Left ventricle myocardium (tissue), 1 donor: ENCODE data around the genes P2RX6, TMEM191C, RIMBP3C and YPEL1.

- PRO-cap, result no peak
These were observed 12.5 kb downstream of the KLHL22 start for GRCh38 chr22:20482961-20483655.

- PRO-cap, result bidirectional peak, plus-strand start at chr22:20550973, minus-strand start at chr22:20550899
These were observed 43.7 kb downstream of the MED15 start for GRCh38 chr22:20550768-20551902.

- PRO-cap, result no peak
These were observed 80.1 kb downstream of the MED15 start for GRCh38 chr22:20587464-20587952.

DNA sequence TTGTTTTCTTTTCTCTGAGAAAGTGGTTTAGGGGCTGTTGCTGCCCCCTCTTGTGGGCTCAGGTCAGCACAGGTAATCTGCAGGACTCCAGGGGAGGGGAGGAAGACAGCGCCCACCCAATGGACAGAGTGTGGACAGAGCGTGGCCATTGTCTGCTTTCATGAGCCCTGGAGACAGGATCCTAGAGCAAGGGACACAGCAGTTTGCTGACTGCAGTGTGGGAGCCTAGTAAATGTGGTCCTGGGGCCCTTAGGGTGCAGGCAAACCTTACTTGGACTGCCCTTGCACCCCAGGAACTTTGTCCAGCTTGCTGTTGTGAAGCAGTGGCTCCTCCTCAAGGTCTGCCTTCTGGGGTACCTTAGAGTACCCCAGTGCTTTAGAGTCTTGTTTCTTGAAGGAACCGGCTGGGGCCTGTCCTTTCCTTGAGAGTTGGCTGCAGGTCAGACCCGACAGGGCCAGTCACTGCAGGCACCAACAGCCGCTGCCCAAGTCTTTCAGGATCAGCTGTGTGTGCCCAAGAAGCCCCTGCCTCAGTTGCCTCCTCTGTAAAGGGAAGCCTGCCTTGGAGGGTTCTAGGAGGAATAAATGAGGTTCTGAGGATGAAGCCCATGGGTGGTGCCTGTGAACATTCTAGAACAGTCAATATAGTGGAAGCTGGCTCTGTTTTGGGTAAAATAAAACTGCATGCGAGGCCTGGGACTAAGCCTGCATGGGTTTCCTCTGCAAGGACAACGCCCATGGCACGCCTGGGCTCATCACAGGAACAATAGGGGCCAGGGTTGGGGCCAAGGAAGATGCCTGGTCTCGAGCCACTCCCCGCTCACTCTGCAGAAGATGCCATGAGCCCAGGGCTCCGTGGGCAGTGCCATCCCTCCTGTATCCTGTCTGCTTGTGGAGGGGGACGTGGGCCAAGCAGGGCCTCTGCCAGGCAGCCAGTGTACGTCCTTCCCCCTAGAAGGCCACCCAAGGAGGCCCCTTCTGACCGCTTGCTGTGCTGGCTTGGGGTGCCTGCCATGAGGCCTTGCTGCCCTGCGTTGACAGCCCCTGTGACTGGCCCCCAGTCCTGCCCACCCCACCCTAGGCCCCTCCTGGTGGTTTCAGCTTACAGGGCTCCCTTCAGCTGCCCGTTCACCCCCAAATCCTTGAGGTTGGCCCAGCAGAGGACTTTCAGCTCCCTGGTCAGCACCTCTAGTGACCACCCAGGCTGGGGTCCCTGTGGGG lies 81.5 kb downstream of the MED15 start:
- PRO-cap, result no peak

DNA sequence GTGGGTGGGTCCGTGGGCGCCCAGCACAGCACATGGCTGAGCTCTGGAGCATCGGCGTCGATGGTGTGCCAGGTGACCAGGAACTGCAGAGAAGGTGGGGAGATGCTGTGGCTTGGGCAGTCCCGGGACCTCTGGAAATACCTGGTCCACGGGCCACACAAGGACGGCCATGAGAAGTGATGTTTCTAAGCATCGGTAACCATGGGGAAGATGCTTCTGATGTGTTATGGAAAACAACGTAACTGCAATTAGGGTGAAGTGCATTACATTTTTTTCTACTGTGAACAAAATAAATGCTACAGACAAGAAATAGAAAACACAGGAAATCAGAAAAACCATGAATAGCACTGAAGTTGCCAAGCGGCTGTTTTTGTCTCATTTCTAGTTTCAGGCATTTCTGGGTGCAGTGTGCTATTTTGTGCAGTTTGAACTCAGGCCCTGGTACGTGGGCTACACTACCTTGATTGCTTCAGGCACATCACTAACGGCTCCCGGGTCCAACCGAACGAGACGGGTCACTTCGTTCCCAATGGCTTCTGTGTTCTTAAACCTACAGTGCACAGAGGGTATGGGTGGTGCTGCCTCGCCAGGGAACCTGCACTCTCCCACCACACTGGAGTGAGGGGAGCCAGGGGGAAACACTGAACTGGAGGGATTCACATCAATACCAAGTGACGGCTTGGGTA lies 46.5 kb upstream of the SERPIND1 start:
- PRO-cap, result no peak

DNA sequence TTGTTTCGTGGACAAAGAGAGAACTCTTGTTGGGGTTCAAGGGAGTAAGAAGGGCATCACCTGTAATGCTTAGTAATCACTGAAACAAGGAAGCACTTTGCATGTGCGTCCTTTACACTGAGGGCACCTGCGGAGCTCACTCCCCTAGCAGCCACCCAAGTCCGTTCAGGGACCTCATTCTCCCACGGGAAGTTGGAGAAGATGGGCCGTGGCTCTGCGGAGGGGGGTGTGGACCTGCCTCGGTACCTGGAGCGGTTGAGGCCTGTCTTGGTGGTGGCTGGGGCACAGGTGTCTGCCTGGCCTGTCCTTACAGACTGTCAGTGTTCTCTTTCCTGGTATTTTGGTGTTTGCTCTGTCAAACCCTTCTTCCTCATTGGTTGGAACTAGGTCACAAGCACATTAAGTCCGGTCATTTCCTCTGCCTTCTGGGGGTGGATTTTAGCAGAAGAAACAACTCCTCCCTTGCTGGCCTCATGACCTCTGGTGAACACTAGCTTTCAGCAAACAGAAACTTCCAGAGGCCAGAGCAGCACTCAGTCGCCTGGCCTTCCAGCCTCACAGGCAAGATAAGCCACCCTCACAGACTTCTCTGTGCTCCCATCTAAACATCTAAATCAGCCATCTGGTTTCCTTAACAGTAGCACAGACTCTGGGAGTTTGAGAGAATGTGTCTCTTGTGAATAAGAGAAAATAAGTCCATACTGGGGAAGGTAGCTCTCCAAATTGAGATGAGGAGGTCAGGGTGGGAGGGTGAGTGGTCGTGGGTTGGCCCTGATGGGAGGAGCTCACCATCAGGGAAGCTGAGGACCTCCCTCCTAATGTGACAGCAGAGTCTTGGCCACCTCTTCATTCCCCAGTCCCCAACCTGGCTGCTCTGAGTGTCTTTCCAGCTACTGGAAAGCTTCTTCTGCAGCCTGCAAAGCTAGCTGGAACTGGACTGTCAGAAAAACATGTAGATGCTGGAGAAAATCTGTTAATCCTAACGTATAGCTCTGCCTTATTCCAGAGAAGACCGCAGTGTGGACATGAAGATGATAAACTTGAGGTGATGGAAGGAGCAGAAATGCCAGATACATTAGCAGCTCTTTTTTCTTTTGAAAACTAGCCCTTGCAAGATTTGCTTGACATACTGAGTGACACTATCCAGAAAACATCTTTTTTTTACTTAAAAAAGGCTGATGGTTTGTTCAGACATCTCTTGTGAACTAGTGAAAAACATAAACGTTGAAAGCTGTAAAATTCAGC lies 8.7 kb downstream of the SNAP29 start:
- PRO-cap, result bidirectional peak, plus-strand start at position 503 of the sequence, minus-strand start at position 342 of the sequence

GRCh38 chr22:20951080-20951637 lies 15.9 kb upstream of the AIFM3 start:
- PRO-cap, result no peak

GRCh38 chr22:20965021-20965306 lies 2.1 kb upstream of the AIFM3 start:
- PRO-cap, result no peak

DNA sequence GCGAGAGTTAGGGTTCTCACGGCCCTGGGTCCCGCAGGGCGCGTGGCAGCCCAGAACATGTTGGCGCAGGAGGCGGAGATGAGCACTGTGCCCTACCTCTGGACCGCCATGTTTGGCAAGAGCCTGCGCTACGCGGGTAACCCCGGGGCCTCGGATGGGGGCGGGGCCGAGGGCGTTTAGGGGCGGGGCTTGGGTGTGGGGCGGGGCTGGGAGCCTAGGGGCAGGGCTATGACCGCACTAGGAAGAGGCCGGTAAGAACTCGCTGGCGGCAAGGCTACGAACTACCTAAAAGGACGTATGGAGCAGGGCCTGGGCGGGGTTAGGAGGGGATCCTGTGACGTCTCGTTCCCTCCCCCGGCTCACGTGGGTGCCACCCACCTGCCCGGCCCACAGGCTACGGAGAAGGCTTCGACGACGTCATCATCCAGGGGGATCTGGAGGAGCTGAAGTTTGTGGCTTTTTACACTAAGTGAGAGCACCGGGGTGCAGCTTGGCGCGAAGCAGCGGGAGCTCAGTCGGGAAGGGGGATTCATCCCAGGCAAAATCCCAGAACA lies 2.8 kb upstream of the LZTR1 start:
- PRO-cap, result bidirectional peak, plus-strand start at position 229 of the sequence, minus-strand start at position 114 of the sequence

GRCh38 chr22:20995869-20997110 lies 5.6 kb downstream of the THAP7 start:
- PRO-cap, result no peak

DNA sequence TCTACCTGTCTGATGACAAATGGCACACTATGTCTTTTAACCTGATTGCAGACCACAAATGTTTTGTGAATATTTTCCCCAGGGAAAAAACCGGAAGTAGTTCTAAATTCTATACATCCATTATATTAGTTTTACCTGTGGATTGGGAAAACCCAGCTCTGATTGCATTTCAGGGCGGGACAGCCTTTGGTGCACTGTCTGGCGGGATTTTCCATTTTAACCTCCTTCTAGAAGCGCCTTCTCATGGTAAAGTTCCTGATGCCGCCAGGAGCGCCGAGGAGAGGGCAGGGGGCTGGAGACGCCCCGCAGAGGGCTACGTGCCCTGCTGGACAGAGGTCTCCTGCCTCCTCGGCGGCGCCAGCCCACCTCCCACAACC lies 1.3 kb upstream of the P2RX6 start:
- PRO-cap, result no peak

- PRO-cap, result bidirectional peak, plus-strand start at chr22:21014924, minus-strand start at chr22:21014758; unidirectional peak, plus-strand start at chr22:21015175
These were observed at the start of gene P2RX6 for GRCh38 chr22:21014513-21015713. TSS of gene P2RX6 (plus strand) at chr22:21015165.

GRCh38 chr22:21417891-21418327 lies 738 bp downstream of the HIC2 start:
- PRO-cap, result no peak

DNA sequence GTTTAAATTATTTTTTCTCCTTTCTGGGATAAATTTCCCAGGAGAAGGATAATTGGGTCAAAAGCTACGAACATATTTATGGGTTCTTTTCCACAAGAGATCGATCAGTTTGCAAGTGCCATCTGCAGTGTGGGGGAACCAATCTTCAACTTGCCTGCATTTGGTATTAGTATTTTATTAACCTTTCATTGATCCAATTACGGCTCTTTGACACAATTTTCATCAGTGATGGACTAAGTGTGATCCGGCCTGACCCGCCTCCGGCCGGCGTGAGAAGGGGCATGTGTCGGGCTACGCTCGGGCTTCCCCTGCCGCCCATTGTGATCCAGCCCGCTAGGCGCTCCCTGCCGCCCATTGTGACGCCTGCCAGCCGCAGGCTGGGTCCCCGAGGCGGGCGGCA lies at the start of gene TMEM191C:
TSS of gene TMEM191C (plus strand) at position 350 of the 400 bp plus-strand sequence.
- PRO-cap, result no peak

DNA sequence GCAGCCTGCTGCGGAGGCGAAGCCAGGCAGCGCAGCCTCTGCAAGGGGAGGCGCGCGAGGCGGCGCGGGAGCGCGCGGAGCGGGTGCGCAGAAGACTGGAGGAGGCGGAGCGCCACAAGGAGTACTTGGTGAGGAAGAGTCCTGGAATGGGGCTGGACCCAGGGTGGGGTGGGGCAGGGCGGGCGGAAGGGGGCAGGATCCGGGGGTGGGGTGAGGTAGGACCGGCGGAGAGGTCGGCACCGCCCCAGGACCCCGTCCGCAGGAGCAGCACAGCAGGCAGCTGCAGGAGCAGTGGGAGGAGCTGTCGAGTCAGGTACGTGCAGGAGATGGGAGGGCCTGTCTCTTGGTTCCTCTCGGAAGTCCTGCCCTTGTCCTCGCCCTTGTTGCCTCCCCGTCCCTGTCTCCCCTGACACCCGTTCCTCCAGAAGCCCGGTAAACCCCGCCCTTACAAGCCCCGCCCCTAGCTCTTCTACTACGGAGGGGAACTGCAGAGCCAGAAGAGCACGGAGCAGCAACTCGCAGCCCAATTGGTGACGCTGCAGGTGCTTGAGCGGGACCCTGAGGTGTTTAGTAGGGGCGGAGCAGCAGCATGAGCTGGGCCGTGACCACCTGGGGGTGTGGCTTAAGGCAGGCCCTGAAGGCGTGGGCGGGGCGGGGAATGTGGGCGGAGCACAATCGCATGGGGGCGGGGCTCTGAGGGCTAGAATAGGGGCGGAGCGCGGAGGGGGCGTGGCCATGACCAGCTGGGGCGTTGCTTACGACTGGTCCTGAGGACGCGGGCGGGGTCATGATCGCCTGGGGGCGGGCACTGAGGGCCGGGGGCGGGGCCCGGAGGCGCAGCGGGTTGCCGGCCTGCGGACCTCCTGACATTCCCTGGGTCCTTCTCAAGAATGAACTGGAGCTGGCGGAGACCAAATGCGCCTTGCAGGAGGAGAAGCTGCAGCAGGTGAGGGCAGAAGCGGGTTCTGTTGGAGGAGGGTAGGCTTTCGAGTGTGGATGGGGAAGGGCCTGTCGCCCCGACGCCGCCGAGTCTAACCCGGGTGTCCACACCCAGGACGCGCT lies 1.0 kb downstream of the TMEM191C start:
- PRO-cap, result no peak

- PRO-cap, result no peak
These were observed at the start of gene RIMBP3C for GRCh38 chr22:21551327-21551873. TSS of gene RIMBP3C (minus strand) at chr22:21551461.

GRCh38 chr22:21628122-21628945 lies 1.5 kb downstream of the YDJC start:
- PRO-cap, result no peak

DNA sequence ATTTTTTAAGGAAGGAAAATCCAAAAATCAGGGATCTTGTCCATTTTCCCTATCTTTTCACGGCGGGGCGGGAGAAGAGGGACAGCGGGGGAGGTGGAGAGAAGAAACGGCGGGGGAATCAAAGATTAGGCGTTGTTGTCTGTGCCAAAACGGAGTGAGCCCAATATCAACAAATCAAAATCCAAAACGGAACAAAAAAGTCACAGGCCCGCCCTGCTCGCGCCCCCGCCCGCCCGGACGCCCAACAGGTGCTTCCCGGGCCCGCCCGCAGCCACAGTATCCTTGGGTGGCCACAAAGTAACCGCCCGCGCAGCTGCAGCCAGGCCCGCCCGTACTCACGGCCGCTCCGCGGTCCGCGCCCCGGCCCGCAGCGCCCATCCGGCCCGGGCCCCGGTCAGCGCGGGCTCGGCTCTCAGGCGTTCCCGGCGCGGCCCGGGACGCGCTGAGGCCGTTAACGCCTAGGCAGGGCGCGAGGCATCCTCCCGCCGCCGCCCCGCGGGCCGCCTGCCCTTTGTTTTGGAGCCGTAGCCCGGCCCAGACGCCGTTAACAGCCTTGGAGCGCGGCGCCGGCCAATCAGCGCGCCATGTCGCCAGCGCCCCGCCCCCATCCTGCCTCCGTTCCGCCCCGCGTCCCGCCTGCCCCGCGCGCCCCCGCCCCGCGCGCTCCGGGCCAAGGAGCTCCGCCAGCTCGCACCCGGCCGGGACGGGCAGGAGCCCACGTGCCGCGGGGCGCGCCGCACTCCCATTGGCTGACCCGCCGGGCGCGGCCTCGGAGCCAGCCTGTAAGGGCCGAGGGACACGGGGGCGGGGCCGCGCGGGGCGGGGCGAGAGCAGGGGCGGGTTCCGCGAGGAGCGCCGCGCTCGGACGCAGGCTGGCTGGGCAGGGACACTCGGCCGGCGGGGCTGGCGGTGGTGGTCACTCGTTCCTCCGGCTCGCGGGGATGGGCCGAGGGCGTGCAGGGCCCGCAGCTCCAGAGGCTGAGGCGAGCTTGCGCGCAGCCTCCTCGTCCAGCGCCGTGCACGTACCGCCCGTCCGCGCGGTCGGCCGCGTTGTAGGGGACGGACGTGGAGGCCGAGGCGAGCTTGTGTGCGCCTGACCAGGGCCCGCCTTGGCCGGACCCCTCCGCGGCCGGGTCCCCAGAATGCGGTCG lies at the start of gene YPEL1:
TSS of gene YPEL1 (minus strand) at position 519 of the 1,151 bp plus-strand sequence.
- PRO-cap, result unidirectional peak, minus-strand start at position 444 of the sequence; bidirectional peak, plus-strand start at position 833 of the sequence, minus-strand start at position 518 of the sequence; unidirectional peak, plus-strand start at position 889 of the sequence

DNA sequence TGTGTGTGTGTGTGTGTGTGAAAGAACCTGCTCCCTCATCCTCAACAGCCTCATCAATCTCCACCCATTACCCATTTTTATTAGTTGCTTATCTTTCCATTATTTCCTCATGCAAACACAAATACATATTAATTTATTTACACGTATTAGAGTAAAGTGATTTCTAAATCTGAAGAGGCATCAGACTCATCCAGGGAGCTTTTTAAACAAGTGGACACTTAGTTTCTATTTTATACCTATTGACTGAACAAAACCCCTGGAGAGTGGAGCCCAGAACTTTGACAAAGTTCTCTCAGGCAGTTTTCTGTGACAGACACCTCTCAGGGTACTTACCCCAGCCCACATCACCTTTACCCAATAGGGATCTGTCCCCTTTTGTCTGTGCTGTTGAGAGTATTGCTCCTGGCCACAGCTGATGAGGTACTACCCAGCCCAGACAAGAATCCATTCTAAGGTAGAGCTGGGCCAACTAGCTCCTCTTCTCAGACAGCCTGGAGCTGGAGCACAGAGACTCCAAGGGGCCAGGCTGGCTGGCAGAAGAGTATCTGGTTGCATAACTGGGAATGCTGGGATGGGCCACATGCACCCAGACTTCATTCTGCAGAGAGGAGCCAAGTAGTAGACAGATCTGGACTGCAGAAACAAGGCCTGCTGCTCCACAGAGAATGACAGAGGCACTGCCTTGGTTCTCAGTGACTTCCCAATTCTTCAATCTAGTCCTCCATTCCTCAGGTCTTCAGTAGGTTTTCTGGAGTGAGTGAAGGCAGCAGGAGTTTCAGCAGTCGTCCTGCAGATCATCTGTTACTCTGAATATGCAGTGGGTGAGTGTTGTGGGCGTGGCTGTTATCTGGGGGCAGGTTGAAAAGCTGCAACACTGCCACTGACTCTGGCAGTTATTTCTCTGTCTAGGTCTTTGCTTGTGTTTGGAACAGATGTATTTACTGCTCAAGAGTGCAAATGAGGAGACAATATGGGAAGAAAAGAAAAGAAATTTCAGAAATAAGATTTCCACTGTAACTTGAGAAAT lies 35.2 kb downstream of the MAPK1 start:
- PRO-cap, result no peak

DNA sequence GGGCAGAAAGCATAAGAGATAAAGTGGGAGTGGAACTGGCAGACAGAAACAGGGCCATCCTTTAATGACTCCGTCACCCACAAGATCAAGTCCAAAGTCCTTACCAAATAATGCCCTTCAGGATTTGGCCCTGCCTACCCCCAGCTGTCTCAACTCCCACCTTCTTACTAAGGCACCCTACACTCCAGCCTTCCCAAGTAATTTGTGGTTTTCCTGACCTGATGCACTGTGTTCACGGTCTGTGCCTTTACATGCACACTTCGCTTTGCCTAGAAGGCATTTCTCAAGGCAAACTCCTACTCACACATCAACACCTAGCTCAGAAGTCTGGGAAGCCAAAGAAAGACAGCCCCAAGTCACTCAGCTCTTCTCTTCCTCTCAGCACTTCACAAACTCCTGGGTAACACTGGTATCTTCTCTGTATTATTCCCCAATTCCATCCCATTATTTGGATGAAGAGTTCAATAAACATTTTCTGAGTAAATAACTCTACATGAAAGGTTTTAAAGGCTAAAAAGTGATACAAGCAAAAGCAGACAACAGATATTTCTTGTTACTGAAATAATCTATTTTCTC lies 5.9 kb downstream of the MAPK1 start:
- PRO-cap, result no peak